Lower leg skin (tissue), 2 donors: ENCODE data around the genes LIPG and MBD2.

GRCh38 chr18:49316692-49317456 is 143.6 kb downstream of the DYM start:
- PRO-cap = no peak
- RAMPAGE, long total RNA, 2 experiments = no peak in any of the 2 experiments

GRCh38 chr18:49489113-49489892 is 2.3 kb upstream of the C18orf32 start:
- PRO-cap = no peak
- RAMPAGE, long total RNA, 2 experiments = no peak in any of the 2 experiments

GRCh38 chr18:49514596-49515041 is 22.4 kb upstream of the RPL17 start:
- PRO-cap = no peak
- RAMPAGE, long total RNA, 2 experiments = no peak in any of the 2 experiments

GRCh38 chr18:49561254-49562384 is at the start of gene LIPG:
LIPG (plus strand) TSS chr18:49562057.
- PRO-cap = bidirectional peak, plus-strand start at chr18:49562060, minus-strand start at chr18:49561898
- RAMPAGE, long total RNA, 2 experiments = start-site peak on the plus strand in 1 of 2 experiments, at chr18:49562054-49562060 at its widest, 8 reads per replicate

DNA sequence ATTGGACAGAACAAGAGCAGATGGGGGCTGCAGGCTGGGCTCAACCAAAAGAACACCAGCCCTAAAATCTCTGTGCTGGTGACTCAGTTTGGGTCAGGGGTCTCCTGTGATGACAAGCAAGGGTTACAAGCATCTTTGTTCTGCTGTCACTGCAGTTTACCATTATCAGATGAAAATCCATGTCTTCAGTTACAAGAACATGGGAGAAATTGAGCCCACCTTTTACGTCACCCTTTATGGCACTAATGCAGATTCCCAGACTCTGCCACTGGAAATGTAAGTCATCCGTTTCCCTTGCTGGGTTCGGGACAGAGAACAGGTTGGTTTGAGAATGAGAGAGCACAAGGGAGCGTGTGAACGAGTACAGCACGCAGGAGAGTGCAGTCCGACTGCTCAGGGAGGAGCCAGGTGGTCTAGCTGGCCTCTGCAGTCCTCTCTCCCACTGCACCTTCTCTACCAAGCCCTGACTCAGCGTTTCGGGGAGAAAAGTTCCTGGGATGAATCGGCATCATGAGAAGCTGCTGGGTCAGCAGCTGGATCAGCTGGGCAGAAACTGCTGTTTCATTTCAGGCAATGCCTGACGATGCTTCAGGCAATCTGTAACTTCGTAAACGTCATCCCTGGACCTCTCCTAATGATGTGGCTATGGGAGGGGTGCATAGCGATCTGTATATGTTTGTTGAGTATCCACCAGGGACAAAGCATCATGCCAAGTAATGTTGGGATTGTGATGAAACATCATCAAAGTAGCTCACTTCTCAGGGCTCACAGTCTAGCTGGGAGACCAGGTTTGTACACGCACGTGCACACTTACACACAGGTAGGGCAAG is 20.6 kb downstream of the LIPG start:
- PRO-cap = no peak
- RAMPAGE, long total RNA, 2 experiments = no peak in any of the 2 experiments

DNA sequence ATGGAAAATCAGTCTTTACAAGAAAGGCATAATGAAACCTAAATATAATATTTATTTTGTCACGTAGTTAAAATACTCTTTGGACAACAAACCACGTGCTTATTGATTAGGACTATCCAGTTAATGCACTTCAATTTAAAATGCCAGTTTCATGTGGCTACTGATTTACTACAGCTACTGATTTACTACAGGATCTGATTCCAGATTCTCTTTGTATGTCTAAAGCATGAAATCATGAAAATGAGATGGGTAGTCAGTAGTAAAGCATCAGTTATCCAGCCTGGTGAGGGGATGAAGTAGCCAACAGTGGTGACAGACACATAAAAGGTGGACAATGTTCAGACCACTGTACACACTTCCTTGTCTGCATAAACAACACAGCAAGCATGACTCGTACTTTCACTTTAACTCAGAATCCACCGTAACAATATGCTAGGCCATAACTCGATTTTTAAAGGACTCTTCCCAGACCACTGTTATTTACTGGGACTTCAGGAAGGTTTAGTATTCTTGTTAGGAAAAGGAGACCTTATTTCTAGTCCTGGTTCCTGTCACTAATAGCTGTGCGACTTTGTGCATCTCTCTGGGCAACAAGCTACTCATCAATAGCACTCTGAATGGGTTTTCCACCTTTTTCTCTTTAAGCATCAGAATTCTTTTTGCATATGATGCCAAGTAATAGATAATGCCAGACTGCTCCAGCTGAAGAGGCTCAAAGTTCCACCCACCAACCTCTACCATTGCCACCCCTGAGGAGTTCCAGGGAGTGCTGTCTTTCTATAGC is 24.8 kb downstream of the ACAA2 start:
- PRO-cap = no peak
- RAMPAGE, long total RNA, 2 experiments = no peak in any of the 2 experiments

DNA sequence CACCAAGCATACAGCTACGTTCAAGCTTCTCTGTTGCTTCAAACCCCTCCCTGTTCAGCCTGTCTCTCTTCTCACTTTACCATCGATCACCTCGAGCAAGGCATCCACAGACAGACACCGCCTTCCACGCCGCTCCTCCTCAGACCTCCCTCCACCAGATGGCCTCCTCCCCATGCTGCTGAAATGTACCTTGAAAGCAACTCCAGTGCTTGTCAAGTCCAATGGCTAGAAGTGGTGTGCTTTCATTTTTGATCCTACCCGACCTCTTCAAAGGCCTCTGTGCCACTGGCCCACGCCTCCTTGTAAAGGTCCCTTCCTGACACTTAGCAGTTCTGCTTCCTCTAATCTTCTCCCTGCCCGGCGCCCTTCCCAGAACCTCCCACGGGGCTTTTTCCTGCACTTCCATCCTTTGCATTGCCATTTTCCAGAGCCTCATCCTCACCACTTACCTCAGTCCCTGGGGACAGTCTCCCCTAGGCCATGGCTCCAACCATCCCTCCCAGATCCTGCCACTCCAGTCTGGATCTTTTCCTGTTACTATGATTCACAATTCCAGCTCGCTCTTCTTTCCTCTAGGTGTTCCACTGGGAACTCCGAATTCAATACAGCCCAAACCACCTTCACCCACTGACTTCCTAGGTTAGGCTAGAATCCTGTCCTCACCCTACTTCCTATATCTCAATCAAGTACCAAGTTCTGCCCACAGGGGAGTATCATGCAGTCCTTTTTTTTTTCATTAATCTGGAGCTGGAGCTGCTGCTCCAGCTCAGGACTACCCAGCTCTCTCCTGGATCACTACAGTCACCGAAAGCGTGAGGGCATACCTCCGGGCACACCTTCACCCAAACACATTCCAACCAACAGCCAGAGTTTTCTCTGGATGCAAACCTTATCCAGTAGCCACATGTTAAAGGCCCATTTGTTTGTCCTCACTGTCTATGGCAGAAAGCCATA is 131.7 kb upstream of the ACAA2 start:
- PRO-cap = no peak
- RAMPAGE, long total RNA, 2 experiments = no peak in any of the 2 experiments

DNA sequence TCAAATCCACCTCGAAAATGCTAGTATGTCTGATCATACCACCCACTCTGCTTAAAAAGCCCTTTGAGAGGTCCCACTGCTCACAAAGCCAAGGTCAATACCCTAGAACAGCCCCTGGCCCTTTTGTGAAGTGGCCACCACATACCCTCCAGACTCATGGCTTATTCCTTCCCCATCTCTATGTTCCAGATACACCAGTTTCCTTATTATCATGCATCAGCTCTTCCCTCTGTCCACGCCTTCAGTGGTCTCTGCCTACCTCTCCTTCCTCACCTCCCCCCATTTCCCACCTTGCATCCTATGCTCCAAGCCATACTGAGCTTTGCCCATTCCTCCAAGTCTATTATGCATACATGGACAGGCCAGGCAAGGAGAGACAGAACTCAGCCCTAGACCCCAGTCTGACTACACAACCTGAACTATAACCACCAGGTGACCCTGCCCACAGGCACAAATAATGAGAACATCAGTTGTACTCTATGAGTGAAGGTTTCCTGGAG is 172.7 kb upstream of the ACAA2 start:
- PRO-cap = no peak
- RAMPAGE, long total RNA, 2 experiments = no peak in any of the 2 experiments

- PRO-cap = no peak
- RAMPAGE, long total RNA, 2 experiments = no peak in any of the 2 experiments
Observed at GRCh38 chr18:50071081-50071749, 123.7 kb downstream of the MYO5B start.

GRCh38 chr18:50099776-50100600 is 95.0 kb downstream of the MYO5B start:
- PRO-cap = no peak
- RAMPAGE, long total RNA, 2 experiments = no peak in any of the 2 experiments

DNA sequence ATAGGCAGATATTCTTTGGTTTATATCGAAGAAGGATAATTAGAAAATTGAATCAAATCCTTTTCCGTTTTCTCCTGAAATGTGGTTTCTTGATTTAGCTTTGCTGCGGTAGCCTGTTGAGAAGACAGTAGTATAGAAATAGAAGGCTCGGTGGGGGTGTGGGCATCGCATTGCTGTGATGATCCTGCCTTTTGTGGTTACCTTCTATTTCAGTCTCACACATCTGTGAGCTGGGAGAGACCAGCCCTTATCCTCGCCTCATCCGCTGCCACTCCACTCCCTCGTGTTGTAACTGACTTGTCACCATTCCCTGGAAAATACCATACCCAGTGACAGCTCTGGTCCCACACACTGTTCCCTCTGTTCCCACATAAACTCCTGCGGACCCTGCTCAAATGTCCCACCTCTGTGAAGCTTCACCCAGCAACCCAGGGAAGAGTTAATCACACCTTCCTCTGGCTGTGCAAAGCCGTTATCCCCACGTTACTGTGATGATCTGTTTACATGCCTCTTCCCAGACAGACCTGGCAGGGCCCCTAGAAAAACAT is 114.4 kb downstream of the MAPK4 start:
- PRO-cap = no peak
- RAMPAGE, long total RNA, 2 experiments = no peak in any of the 2 experiments

- PRO-cap = unidirectional peak, plus-strand start at chr18:50878142
- RAMPAGE, long total RNA, 2 experiments = no peak in any of the 2 experiments
Observed at GRCh38 chr18:50878046-50878316, 937 bp upstream of the ME2 start.

- PRO-cap = no peak
- RAMPAGE, long total RNA, 2 experiments = no peak in any of the 2 experiments
Observed at GRCh38 chr18:50937013-50937506, 30.8 kb upstream of the ELAC1 start.

- PRO-cap = no peak
- RAMPAGE, long total RNA, 2 experiments = no peak in any of the 2 experiments
Observed at GRCh38 chr18:51082461-51082812, 52.4 kb downstream of the SMAD4 start.

DNA sequence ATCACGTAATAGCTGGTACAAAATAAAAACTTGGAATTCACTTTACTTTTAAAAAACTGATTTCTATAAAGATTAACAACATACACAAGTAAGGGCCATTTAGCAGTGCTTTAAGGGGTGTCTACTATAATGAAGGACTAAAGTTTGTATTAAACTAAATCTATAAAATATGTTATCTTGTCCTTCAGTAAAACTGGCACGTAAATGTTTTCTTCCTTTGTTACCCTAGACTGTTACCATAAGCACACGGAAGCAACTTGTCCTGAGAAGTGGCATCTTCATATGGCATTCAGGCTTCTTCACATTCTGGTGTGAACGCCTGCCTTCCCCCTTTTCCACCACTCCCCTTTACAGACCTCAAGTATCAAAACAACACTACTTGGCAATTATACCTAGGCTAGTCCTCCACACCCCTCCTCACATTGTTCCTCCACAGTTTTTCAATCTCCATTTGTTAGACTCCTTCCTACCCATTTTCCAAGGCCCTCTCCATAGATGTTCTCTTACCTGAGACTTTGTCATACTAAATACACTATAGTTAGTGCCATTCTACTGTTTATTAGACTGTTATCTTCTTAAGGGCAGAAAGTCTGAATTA is 2.9 kb downstream of the MEX3C start:
- PRO-cap = no peak
- RAMPAGE, long total RNA, 2 experiments = no peak in any of the 2 experiments

- PRO-cap = no peak
- RAMPAGE, long total RNA, 2 experiments = no peak in any of the 2 experiments
Observed at GRCh38 chr18:53861284-53861715, 363.2 kb downstream of the MBD2 start.

- PRO-cap = no peak
- RAMPAGE, long total RNA, 2 experiments = no peak in any of the 2 experiments
Observed at GRCh38 chr18:54223478-54223830, 1.0 kb downstream of the MBD2 start.

DNA sequence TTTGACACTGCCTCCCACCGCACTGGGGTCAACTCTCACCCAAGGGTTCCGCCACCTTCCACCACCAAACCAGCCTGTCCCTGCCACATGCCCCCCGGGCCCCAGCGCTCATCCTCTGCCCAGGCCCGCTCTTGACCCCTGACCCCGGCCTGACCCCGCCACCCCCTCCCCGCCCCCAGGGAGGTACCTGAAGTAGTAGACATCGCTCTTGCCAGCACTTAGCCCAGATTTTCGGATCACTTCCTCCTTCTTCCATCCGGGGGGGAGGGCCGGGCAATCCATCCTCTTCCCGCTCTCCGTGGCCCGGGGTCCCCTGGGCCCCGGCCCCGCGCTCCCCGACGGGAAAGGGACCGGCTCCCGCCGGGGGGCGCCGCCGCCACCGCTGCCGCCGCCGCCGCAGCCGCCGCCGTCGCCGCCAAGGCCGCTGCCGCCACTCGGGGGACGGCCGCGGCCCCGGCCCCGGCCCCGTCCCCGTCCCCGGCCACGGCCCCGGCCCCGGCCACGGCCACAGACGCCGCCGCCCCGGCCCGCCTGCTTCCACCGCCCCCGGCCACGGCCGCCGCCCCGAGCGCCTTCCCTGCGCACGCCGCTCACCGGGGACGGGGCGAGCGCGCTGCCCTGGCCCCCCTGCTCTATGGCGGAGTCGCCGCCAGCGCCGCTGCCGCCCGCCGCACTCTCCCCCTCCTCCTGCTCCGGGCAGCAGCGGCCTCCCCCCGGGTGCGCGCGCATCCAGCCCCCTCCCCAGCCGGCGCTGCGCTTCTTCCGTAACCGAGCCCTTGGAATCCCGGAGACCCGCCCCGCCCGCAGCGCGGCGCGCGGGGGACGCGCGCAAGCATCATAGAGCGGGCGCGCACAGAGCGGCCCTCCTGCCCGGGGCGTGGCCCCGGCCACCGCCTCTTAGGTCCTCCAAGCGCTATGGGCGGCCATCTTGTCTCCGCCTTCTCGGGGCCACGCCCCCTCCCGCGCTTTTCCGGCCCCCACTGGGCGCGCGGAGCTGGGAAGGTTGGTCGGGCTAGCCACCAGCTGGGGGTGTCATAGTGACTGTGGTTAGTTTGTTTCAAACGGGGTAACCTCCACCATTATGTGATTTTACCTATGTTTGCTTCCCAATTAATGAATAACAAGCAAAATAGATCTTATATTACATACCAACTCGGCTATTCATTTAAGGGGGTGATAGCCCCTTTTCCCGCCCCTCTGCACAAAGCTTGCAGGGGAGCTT is at the start of gene MBD2:
Gene MBD2 (minus strand): TSS at position 839 of the 1,222 bp plus-strand sequence.
- PRO-cap = unidirectional peak, minus-strand start at position 413 of the sequence; unidirectional peak, minus-strand start at position 634 of the sequence; bidirectional peak, plus-strand start at position 980 of the sequence, minus-strand start at position 689 of the sequence
- RAMPAGE, long total RNA, 2 experiments = start-site peak on the minus strand in 1 of 2 experiments, centred at positions 333 to 813 of the sequence, 51 to 53 reads per replicate

DNA sequence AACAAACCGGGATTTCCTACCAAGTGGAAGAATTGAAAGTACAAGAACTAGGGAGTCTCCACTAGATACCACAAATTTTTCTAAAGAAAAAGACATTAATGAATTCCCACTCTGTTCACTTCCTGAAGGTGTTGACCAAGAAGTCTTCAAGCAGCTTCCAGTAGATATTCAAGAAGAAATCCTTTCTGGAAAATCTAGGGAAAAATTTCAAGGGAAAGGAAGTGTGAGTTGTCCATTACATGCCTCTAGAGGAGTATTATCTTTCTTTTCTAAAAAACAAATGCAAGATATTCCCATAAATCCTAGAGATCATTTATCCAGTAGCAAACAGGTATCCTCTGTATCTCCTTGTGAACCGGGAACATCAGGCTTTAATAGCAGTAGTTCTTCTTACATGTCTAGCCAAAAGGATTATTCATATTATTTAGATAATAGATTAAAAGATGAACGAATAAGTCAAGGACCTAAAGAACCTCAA is 24.4 kb downstream of the POLI start:
- PRO-cap = no peak
- RAMPAGE, long total RNA, 2 experiments = no peak in any of the 2 experiments

GRCh38 chr18:54957828-54958454 is 1.3 kb downstream of the CCDC68 start:
- PRO-cap = no peak
- RAMPAGE, long total RNA, 2 experiments = no peak in any of the 2 experiments